SUDHL5 (cell line): ENCODE measurements around the gene DGAT2.

GRCh38 chr11:75604289-75604890 lies 42.3 kb downstream of the SERPINH1 start:
- PRO-cap: no peak

DNA sequence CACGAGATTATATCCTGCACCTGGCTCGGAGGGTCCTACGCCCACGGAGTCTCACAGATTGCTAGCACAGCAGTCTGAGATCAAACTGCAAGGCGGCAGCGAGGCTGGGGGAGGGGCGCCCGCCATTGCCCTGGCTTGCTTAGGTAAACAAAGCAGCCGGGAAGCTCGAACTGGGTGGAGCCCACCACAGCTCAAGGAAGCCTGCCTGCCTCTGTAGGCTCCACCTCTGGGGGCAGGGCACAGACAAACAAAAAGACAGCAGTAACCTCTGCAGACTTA lies 19.7 kb upstream of the DGAT2 start:
- PRO-cap: no peak

DNA sequence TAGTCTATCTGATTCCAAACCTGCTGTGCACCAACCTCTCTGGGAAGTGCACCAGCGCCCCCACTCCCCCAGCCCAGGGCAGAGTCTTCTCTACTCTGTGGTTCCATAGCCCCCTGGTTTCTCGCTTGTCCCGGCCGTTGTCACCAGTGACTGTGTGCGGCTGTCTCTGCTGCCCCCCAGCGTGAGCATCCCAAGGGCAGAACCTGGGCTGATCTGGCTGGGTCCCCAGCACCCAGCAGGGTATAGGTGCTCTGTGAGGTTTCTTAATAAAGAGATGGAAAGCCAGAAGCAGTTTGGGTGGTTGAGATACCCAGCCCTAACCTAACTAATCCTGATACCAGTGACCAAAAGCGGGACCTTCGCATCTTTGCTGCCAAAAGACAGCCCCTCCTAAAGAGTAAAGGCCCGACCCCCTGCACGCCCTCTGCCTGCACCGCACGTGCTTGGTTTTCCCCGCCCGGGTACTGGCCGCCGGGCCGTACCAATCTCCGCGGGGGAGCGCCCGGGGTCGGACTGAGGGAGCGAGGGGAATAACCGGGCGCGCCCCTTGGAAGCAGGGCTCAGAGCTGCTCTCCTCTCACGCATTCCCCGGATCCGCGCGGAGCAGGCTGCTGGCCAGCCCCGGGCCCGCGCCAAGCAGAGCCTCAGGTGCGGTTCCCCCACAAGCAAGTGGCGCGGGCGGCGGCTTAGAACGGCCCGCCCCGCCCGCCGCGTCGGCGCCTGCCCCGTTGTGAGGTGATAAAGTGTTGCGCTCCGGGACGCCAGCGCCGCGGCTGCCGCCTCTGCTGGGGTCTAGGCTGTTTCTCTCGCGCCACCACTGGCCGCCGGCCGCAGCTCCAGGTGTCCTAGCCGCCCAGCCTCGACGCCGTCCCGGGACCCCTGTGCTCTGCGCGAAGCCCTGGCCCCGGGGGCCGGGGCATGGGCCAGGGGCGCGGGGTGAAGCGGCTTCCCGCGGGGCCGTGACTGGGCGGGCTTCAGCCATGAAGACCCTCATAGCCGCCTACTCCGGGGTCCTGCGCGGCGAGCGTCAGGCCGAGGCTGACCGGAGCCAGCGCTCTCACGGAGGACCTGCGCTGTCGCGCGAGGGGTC lies at the start of gene DGAT2:
TSS of gene DGAT2 (plus strand) at position 767 of the 1,090 bp plus-strand sequence.
- PRO-cap: bidirectional peak, plus-strand start at position 738 of the sequence, minus-strand start at position 441 of the sequence

DNA sequence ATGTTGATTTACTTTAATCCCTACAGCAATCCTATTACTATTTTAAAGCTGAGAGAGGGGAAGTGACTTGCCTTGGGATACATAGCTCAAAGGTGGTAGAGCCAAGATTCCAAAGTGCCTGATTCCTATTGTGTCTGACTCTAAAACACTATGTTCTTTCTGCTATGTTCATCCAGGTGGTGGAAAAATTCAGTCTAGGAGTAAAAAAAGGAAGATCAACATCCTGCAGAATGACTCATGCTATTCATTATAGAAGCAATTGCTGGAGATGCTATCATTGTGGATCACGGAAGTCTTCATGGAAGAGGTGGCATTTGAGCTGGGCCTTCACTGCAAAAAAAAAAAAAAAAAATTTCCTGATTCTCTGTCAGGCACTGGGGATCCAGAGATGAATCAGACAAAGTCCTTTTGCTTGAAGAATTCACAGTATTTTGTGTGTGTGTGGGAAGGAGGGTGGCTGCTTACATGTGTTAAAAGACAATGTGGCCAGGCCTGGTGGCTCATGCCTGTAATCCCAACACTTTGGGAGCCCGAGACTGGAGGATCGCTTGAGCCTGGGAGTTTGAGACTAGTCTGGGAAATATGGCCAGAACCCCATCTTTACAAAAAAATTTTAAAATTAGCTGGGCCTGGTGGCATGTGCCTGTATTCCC lies 1.4 kb upstream of the UVRAG start:
- PRO-cap: no peak

DNA sequence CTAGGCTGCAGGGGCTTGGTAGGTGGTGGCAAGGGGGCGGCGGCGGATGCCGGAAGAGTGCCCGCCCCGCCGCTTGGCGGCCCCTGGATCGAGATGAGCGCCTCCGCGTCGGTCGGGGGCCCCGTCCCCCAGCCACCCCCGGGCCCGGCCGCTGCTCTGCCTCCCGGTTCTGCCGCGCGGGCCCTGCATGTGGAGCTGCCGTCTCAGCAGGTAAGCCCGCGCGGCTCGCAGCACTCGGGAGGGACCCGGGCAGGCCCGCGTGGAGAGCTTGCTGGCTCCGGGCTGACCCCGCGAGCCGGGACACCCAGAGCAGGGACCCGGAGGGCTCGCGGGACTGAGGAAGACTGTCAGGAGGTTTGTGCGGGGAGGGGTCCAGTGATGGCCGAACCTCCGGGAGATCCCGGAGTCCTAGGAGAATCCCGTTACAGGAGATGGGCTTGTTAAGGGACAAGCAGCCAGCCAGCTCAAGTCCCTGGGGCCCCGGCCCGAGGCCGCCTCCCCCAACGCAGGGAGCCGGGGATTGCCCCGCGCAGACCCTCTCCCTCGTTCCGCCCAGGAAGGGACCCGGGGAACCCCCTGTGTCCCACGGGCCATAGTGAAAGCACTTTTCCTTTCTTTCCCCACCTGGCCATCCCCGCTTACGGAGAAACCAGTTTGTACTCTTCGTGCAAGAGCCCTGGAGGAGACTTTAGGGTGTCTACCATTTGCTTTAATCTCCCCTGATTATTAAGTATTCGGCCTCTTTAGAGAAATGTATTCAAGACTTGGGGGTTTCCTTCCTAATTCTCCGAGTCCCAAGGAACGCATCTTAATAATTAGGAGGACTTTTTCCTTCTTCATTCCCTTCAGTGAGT lies 532 bp downstream of the UVRAG start:
- PRO-cap: bidirectional peak, plus-strand start at position 188 of the sequence, minus-strand start at position 95 of the sequence

GRCh38 chr11:76083779-76084212 lies 122.5 kb downstream of the WNT11 start:
- PRO-cap: no peak

DNA sequence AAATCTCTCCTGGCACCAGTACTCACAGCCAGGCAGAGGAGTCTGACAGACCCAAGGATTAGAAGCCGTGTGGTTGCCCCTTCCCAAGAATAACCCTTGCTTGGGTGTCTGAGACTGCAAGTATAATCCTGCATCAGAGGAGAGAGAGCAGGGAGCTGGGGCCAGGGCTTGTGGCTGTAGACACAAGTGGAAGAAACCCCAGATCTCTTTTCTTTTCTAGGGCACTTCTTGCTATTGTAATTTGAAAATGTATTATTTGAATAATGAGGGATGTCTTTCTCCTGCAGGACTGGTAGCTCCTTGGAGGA lies 67.2 kb downstream of the WNT11 start:
- PRO-cap: no peak

DNA sequence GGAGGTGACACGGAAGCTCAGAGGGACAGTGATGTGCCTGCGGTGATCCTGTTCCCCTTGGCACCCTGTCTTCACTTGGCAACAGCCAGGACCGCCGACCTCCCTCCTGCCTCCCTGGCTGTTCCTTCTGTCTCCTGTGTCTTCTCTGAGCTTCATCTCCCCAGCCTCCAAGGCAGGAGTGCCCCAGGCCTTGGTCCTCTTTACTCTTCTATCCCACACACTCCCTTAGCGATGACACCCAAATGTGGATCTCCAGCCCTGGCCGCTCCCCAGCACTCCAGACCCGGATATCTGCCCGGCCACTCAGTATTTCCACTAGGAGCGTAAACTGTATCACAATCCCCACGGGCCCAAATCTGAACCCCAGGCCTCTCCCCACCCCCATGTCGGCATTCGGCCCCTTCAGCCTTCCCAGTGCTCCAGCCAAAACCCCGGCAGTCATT lies 20.9 kb downstream of the WNT11 start:
- PRO-cap: no peak

DNA sequence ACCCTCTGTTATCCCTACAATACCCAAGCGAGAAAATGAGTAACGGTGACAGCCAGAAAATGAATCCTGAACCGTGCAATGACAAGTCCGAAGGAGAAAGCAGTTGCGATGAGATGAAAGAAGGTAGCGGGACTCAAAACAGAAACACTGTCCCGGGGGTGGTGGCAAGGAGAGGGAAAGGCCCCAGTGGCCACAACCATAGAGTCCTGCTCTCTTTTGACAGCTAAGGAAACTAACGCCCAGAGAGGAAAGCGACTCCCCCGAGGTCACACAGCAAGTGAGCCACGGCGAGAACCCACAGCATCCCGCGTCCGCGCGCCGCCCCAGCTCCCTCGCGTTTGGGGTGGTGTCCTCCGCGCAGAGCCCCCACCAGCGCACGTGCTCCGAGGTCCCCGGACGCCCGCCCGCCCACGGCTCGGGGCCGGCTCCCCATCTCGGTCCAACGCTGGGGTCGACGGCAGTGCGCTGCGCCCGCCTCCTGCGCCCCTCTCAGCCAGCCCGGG lies 714 bp downstream of the THAP12 start:
- PRO-cap: bidirectional peak, plus-strand start at position 143 of the sequence, minus-strand start outside the sequence; bidirectional peak, plus-strand start at position 432 of the sequence, minus-strand start at position 340 of the sequence

- PRO-cap: no peak
These were observed 10.5 kb downstream of the EMSY start for GRCh38 chr11:76455191-76455841.

GRCh38 chr11:76553426-76554430 lies 108.9 kb downstream of the EMSY start:
- PRO-cap: no peak

DNA sequence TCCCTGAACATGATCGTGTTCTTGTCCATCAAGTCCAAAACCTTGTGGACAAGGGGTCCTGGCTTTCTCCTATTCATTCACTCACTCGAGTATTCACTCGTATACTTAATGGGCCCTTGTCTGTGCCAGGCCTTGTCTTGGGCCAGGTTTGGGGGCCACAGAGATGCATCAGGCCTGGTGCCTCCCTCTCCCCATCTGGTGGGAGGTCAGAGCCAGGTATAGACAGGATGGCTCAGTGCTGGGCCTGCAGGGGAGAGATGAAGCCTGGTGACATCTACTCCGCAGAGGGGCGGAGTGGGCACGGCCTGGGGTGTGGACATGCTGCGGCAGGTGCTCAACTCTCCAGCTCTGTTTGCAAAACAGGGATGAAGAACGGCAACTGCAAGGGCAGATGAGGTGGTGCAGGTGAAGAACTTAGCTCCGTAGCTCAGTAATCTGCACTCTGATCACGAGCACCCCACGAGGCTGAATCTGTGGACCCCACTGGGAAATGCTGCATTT lies 78.6 kb downstream of the LRRC32 start:
- PRO-cap: no peak

GRCh38 chr11:76608048-76608474 lies 62.5 kb downstream of the LRRC32 start:
- PRO-cap: no peak

DNA sequence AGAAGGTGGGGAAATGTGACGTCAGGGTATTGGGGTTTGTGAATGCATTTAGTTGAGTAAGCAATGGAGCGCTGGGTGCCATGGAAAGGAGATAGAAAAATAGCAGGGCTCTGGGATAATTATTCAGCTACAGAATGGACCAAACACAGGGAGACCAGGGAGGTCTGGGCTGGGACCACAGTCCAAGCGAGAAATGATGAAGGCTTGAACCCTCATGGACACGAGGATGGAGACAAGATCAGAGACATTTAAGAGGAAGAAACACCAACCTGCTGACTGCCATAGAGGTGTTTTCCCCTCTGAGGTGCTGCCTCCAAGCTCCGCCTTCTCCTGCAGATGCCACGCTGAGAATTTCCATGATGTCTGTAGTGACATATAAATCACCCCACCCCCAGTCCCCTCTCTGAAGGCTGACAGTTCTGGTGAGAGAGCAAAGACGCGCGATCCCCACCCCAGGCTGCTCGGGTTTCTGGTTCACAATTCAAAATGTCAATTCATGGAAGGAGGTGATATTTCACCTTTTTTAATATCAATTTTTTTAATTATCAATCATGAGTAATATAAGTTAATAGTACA lies 28.3 kb downstream of the LRRC32 start:
- PRO-cap: no peak

- PRO-cap: no peak
These were observed 16.9 kb downstream of the LRRC32 start for GRCh38 chr11:76653277-76654434.

DNA sequence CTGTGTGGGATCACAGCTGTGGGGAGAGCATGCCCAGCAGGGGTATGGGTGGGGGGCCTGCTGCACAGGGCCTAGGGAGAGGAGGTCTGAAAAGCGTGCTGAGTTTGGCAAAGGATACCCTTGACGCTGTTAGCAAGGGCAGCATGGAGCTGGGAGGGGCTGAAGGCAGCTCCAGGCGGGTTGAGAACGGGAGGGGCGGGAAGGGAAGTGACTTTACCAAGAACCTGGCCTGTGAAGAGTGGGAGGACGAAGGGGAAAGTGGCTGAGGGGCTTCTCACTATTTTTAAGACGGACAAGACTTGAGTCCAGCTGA lies 13.8 kb downstream of the LRRC32 start:
- PRO-cap: no peak

DNA sequence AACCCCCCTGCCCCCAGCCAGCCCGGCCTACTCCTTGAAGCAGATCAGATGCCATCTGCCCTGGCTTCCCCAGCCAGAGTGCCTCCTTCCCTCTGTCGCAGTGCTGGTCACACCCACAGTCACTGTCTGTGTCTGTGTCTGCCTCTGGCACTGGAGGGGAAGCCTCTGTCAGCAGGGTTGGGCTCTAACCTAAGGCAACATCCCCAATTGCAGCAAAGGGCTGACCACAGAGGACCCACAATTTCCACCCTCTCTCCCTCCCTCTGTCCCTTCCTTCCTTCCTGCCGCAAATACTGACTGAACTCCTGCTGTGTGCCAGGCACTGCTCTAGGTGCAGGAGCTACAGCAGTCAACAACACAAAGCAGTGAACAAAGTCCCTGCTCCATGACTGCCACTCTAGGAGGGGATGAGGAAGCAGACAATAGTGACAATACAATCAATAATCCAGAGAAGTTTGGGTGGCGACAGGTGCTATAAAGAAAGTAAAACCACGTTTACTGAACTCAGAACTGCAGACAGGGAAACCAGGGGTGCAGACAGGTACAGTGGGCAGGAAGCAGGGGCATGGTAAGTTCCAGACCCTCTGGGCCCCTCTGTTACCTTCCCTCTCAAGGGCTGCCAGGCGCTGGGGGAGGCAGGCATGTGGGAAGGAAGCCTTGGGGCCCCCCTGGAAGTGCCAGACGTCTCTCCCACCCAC lies 14.5 kb upstream of the TSKU start:
- PRO-cap: no peak

DNA sequence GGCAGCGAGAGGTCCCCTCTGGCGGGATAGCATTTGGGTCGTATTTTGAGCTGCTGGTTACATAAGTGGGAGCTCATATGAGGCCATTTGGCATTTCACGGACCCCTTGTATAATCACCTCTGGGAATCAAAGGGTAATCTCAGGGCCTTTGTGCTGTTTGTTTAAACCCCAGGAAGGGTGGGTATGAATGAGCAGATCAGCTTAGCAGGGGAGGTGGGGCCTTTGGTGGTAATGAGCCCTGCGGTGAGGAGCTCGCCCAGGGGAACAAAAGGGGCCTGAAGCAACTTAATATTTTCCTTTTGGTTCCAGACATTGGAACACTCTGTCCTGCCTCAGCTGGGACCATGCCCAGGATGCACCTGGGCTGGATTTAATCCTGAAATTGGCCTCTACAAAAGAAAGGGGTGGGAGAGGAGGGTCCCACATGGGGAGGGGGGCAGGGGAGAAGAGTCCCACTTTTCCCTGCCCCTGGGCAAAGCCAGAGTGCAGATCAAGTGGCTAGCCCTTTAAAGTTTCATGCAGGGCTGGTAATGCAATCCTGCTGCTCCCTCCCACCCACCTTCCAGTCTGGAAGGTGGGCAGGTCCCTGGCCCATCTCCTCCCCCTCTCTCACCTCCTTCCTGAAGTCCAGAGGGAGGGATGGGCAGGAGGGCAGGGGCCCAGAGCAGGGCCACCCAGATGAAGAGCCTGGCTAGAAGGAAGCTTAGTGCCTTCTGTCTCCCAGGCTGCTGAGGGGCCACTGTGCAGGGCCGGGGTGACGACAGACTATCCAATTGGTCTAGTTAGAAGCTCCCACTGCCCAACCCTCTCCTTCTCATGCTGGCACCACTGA lies 10.5 kb downstream of the TSKU start:
- PRO-cap: no peak

- PRO-cap: no peak
These were observed 13.6 kb downstream of the TSKU start for GRCh38 chr11:76796302-76797522.

DNA sequence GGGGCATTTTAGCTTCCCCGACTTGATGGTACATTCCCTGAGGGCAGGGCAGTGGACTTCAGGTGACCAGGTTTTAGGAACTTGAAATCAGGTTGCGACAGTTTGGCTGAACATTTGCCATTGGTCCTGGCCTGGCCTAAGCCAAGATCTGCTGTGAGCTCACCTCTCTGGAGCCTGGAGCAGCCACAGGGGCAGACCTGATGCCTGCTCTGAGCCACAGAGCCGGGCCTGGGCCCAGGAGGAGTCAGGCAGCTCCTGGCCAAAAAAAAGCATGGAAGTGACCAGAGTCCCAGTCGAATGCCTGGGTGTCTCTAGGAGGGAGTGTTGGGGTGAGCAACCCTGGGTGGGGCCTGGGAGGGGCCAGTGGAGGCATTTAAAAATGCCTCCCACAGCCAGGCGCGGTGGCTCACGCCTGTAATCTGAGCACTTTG lies 6.1 kb upstream of the OMP start:
- PRO-cap: no peak